Cardiac ventricle fibroblast (primary cell): ENCODE measurements around a stretch of chr17.

GRCh38 chr17:16377836-16378568 lies 2.9 kb upstream of the UBB start:
- RAMPAGE, long total RNA, result no peak

DNA sequence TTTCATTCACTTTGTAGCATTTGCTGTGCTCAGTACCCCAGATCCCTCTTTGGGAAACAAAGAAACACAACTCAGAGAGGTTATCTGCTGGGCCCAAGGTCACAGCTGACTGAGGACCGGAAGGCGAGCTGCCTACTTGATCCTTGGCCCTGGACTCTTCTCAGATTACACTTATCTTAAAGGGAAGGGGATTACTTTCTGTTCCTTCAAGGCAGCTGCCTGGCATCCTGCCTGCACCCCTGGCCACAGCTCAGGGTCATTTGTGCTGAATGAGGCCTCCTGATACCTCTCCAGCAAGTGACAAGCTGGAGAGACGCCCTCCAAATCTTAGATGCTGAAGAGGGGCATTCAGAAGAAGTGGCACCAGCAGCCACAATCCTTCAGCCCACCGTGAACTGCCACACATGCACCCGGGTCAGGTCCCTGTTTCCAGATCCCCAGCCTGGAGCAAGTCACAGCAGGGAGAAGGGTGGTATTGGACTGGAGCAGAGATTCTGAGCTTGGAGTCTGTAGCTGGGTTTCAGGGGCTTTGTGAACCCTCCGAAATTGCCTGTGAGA lies 3.4 kb downstream of the LRRC75A start:
- RAMPAGE, long total RNA, result no peak

- RAMPAGE, long total RNA, result no peak
These were observed 836 bp downstream of the LRRC75A start for GRCh38 chr17:16490984-16491730.

DNA sequence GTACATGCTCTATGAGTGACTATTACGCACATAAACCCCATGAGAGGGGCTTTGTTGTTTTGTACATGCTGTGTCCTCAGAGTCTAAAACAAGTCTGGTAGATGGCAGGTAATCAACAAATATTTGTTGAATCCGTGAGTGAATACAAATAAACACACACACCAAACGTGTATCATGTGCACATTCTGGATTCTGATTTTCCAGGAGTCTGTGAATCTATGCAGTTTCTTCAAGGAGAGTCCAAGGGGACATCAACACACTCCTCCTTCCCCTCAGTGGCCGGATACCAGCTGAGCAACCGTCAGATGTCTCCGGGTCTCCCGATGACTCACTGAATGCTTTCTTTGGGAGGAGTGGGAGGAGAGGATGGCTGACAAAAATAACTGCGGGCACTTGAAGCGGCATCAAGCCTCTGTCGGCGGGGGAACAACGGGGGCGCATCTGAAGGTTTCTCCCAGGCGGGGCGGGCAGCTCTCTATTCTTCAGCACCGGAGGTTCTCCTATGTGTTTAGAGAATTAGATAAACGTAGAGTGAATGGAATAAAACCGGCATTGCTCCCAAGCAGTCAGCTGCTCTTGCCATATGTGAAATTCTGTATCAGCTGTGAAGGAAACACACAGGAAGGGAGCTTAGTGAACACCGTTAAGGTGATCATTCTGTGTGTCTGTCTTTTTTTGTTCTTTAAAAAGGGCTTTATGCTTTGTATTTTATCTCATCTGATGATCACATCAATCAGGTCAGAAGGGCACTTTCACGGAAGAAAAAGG lies 24.6 kb upstream of the LRRC75A start:
- RAMPAGE, long total RNA, result no peak

DNA sequence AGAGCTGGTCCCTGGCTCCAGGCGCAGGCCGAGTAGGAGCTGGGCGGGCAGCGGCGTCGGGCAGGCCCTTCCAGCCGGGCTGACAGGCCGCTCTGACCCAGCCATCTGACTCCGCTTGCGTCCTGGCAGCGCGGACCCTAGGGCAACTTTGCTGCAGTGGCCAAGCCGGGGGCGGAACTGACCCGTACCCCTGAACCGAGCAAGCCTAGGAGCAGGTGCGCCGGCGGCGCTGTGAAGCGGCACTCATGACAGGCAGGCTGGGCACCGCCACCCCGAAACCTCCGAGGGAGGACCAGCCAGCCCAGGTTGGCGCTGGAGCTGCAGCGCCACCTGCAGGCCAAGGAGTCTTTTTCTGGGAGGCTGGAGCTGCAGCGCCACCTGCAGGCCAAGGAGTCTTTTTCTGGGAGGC lies 345 bp upstream of the CCDC144A start:
- RAMPAGE, long total RNA, result no peak

DNA sequence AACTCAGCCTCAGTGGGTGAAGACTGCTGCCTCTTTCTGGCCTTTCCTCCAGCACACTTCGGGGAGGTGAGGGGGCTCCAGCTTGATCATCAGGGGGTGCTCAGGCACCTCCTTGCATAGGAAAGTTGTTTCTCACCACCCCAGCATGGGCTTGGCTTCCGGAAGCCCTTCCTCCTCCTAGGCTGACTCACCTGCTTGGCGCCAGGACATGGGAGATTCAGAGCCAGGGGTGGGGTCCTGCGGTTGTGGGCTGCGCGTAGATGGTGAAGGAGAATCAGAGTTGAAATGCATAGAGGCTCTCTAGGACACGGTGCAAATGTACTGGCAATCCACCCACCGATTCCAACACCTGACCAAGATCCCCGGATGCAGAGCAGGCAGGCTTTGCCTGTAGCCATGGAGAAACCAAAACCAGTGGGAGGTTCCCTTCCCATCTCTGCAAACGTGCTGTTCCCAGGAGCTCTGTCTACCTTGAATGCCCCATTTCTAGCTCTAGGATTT lies 27.6 kb upstream of the MPRIP start:
- RAMPAGE, long total RNA, result no peak

DNA sequence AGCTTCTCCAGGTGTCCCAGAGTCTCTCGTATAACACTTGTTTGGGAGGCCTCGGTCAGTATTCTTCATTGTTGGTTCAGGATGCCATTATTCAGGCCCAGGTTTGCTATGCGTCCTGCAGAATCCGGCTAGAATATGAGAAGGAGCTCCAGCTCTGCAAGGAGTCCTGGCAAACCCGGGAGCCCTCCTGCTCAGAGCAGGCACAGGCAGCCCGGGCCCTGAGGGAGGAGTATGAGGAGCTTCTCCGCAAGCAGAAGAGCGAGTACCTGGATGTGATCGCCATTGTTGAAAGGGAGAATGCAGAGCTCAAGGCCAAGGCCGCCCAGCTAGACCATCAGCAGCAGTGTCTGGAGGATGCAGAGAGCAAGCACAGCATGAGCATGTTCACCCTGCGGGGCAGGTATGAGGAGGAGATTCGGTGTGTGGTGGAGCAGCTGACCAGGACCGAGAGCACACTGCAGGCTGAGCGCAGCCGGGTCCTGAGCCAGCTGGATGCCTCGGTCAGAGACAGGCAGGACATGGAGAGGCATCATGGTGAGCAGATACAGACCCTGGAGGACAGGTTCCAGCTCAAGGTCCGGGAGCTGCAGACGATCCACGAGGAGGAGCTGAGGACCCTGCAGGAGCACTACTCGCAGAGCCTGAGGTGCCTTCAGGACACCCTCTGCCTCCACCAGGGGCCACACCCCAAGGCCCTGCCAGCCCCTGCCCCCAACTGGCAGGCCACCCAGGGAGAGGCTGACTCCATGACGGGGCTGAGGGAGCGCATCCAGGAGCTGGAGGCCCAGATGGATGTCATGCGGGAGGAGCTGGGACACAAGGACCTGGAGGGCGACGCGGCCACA lies 38.9 kb downstream of the PLD6 start:
- RAMPAGE, long total RNA, result no peak

- RAMPAGE, long total RNA, result no peak
These were observed 8.8 kb downstream of the FLCN start for GRCh38 chr17:17227990-17228813.

DNA sequence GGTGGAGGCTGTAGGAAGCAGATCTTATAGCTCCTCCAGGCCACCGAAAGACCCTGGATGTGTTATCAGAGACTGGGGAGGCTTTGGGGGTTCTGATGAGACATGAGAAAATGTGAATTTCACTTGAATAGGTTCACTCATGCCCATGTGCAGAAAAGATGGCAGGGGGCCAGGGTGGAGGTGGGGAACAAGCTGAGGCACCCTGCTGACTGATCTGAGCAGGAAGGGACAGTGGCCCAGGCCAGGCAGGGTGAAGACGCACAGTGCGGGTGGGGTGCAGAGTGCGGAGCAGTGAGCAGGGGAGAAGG lies 8.2 kb downstream of the FLCN start:
- RAMPAGE, long total RNA, result no peak

GRCh38 chr17:17445554-17446579 lies 30.9 kb upstream of the MED9 start:
- RAMPAGE, long total RNA, result no peak

- RAMPAGE, long total RNA, result no peak
These were observed 1.8 kb downstream of the RASD1 start for GRCh38 chr17:17494417-17494749.

DNA sequence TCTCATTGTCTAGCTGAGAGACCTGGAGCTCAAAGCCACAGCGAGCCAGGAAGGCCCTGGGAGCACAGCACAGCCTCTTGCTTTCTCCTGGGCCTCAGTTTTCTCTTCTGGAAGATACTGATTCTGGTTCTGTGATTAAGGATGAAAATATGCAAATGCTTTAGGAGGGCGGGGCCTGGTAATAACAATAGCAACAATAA lies 982 bp upstream of the RASD1 start:
- RAMPAGE, long total RNA, result no peak

DNA sequence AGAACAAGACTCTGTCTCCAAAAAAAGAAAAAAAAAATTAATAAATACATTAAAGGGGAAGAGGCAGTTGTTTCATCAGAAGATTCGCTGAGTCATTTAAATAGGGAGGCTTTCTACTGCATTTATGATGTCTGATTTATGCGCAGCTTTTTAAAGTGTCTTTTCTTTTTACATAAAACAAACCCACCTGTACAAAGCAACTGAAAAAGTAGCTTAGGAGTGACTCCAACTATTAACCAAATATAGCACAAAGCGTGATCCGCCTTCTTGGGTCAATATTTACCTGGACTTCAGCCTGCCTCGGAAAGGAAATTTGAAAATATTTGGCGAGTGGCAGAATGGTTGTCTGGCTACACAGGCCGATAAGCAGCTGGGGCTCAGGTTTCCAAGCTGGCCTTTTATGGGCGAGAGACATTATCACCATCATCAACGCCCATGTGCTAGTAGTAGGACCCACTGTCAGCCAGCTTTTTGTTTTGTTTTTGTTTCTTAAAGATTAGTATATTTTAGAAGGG lies 42.4 kb upstream of the RASD1 start:
- RAMPAGE, long total RNA, result no peak

GRCh38 chr17:17560966-17561405 lies 30.5 kb downstream of the PEMT start:
- RAMPAGE, long total RNA, result no peak

DNA sequence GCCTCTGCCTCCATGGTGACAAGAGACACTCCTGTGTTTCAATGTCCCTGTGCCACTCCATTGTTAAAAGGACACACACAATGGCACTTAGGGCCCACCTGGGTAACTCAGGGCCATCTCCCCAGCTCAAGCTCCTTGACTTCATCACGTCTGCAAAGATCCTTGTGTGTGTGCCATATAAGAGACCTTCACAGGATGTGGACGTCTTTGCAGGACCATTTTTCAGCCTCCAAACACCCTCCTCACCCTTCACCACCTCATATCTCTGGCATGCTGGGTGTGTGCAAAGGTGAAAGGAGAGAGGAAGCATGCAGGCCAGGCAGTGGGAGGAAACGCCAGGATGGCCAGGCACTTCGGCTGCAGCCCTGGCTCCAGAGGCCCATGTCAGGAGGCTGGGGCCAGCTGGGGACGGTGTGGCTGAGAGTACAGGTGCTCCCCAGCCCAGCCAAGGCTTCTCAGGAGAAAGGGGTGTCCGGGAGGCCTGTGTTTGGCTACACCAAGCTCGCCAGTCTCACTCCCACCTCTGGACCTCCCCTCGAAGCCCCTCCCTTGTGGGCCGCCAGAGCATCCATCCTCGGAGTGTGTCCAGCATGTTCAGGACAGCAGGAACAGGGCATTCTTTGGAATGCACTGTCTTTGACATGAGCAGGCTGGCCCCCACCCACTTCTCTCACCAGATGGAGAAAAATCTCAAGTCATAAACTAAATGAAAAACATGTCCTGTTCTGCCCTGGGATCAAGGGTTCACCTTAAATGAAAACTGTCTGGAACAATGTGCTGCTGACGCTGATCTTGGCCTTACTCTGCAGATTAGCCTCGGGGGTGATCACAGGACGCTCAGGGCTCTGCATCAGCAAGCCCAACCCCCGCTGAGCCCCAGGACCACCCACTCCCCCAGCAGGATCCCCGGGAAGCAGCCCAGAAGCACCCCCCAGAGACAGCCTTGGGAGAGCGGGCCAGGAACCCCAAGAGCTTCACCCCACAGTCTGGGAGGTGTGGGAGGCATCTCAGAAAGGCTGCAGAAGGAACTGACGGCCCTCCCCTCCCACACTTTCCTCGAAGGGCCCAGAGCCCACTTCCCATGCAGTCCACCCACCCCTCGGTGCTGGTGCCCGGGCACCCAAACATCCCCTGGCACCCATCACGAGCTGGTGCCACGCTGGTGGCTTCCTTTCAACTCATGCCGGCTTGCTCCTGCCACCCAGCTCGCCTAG lies 15.9 kb downstream of the PEMT start:
- RAMPAGE, long total RNA, result no peak

GRCh38 chr17:17581454-17582179 lies 9.9 kb downstream of the PEMT start:
- RAMPAGE, long total RNA, result no peak

GRCh38 chr17:17582227-17582672 lies 9.3 kb downstream of the PEMT start:
- RAMPAGE, long total RNA, result no peak

DNA sequence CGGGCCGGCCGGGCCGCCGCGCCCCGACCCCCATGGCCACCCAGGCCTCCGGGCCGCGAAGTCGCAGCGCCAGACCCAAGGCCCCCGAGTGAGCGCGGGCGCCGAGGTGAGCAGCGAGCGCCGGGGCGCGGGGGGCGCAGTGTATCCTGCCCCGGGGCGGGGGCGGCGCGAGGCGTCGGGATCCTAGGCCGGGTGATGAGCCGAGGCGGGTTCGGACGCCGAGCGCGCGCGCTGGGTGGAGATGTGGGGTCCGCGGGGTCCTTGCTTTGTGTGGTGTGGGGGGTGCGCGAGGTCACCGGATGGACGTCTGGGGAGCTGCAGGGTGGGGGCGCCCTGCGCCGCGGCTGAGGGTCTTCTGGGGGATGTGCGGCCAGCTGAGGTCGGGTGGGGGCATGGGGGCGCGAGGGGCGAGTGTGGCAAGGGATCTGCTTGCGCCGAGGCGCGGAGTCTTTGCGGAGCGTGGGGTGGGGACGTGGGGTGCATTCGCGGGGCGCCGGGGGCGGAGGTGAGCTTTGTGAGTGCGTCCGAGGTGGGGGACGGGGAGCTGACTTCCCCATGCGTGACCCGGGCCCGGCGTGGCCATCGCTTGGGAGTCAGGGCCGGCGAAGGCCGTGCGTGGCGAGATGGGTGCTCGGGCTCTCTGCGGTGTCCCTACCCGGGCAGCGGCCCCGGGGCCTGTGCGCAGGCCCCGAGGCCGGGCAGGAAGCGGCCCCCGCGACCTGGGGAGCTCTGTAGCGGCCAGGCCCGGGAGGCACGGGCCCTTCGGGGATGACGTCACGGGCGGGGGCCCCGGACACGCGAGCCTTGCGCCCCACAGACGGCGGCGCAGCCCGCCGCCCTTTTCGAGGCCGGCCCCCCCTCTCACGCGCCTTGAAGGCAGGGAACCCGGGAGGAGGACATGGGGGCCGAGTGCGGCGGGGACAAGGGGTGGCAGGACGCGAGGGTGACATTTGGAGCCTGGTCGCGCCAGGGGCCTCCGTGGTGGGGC lies 724 bp downstream of the RAI1 start:
- RAMPAGE, long total RNA, result no peak

DNA sequence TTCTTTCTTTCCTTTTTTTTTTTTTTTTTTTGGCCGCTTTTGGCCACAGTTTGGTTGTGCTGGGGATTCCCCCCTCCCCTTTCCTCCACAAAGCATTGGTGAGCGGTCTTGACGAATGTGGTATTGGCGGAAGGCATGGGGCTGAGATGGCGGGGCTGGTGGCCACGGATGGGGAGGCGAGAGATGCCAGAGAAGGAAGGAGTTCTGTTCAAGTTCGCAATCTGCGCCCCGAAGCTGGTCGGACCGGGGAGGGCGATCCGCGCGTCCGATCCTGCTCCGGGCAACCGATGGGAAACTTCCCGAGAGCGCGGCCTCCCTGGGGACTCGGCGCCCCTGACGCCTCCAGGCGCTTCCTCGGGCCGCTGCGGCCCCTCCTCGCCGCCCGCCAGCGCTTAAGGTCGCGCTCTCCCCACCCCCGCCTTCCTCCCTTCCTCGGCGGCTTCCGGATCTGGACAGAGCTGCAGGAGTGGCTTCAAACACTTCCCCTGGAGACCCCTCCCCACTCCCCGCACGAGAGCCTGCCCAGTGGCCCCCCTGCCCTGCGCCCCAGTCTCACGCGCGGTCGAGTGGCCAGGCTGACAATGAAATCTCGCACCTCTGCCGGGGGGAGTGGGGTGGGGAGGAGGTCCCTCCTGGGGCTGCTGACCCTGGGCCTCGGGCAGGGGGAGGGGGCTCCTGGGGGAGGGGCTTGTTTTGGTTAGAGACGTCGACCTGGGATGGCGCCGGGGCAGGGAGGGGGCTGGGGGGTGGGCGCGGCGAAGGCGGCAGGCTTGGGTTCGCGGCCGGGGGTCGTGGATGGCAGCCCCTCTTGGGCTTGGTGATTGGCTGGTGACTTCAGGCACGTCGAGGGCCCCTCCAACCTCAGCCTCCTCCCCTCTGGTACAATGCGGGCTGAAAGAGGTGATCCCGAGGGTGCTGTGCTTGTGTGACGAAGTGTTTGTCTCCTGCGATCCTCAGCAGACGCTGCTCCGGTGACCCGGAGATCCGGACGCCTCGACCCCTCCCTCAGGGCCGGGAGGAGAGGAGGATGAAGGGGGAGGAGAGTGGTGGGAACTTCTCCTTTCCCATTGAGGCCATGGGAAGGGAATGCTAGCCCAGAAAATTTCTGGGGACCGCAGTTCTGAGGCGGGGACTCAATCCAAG lies 43.5 kb downstream of the RAI1 start:
- RAMPAGE, long total RNA, result no peak

GRCh38 chr17:17725538-17726347 lies 44.5 kb downstream of the RAI1 start:
- RAMPAGE, long total RNA, result no peak